Cytotoxic T cell (primary cell): ENCODE results near the genes TWSG1, PPP4R1 and PSMG2.

- PRO-cap, 2 experiments = no peak in any of the 2 experiments
Measured at GRCh38 chr18:8890945-8891448, 185.6 kb downstream of the MTCL1 start.

- PRO-cap, 2 experiments = no peak in any of the 2 experiments
Measured at GRCh38 chr18:9094569-9095152, 7.8 kb upstream of the NDUFV2 start.

DNA sequence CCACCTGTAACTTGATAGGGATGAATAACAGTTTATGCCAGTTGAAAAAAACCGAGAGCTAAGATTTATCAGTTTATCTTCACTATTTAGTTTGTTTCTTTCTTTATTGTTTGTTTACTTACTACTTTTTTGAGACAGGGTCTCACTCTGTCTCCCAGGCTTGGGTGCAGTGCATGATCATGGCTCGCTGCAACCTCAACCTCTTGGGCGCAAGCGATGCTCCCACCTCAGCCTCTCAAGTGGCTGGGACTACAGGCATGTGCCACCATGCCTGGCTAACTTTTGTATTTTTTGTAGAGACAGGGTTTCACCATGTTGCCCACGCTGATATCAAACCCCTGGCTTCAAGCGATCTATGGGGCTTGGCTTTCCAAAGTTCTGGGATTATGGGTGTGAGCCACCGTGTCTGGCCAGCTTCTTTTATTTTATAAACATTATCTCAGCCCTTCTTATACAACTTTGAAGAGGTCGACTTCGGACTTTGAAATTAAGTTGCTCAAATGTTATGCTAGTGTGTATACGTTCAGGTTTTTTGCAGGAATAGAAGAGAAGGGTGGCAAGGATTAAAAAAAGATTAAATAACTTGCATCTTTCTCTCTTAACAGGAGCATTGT, 8.0 kb downstream of the NDUFV2 start:
- PRO-cap, 2 experiments = no peak in any of the 2 experiments

DNA sequence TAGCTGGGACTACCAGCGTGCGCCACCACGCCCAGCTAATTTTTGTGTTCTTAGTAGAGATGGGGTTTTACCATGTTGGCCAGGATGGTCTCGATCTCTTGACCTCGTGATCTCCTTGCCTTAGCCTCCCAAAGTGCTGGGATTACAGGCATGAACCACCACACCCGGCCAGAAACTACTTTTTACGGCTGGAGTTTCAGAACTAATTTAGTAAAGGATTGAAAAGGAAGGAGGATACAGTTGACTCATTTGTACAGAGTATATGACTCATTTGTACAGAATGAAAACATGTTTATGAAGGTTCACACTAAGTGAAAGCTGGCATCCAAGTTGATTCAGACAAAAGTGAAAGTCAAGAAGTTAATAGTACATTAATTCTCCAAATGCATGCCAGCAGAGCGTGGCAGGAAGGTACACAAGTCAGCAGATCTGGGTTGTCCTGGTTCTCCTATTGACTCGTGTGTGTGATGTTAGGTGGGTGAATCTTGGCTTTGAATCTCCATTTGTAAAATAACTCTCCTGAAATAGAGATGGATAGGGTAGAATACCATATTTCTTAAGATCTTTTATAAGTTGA, 14.8 kb downstream of the NDUFV2 start:
- PRO-cap, 2 experiments = peak in 2 of 2 experiments; most common plus-strand start position 393 of the sequence (in 1); most common minus-strand start position 177 of the sequence (in 1)

DNA sequence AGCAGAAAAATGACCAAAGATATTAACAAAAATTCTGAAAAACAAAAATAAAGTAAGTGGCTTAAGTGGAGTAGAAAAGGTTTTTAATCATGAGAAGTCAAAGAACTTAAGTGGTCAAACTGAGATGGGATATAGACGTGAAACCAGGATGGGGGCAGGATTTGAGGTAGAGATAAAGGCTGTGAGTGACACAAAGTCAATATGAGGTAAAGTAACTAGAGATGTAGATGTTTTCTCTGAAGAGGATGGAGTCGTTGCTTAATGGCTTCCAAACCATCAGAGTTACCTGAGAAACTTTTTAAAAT, 21.2 kb downstream of the ANKRD12 start:
- PRO-cap, 2 experiments = peak in 1 of 2 experiments; most common plus-strand start position 138 of the sequence (in 1)

- PRO-cap, 2 experiments = peak in 2 of 2 experiments; most common plus-strand start chr18:9334773 (in 1); most common minus-strand start chr18:9334421 (in 1)
Measured at GRCh38 chr18:9334321-9335432, at the start of gene TWSG1. TWSG1 (plus strand) TSS chr18:9334773.

- PRO-cap, 2 experiments = no peak in any of the 2 experiments
Measured at GRCh38 chr18:9473965-9474462, 1.3 kb upstream of the RALBP1 start.

GRCh38 chr18:9614301-9615499, at the start of gene PPP4R1:
PPP4R1 (minus strand) TSS chr18:9614559.
- PRO-cap, 2 experiments = peak in 2 of 2 experiments; most common plus-strand start chr18:9614616 (in 2); most common minus-strand start chr18:9614505 (in 2)

DNA sequence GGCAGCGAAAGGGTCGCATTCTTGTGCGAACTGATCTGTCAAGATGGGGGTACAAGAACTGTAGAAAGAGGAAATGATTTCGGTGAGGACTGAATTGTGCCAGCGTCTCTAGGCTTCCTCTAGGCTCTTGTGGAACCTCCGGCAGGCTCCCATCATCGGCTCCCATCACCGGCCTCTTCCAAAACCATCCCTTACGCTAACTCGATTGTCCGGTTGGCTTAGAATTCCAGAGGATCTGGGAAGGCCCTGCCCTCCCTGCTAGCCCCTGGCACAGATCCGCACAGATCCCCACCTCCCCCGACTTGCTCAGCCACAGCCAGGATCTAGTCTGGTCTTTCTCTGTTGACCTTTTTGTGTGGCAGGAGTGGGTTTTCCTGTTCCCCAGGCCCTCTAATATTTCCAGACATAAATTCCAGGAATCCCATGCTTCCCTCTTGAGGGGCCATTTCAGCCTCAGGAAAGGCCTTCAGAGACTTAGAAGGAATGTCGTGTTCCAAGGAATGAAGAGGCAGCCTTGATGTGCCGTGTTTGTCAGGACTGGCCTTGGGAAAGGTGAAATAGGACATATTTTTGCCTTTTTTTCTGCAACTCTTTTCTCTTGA, 1.4 kb downstream of the RAB31 start:
- PRO-cap, 2 experiments = no peak in any of the 2 experiments

GRCh38 chr18:9870341-9871107, 15.2 kb upstream of the TXNDC2 start:
- PRO-cap, 2 experiments = no peak in any of the 2 experiments

GRCh38 chr18:9931558-9932139, 17.8 kb downstream of the VAPA start:
- PRO-cap, 2 experiments = no peak in any of the 2 experiments

- PRO-cap, 2 experiments = no peak in any of the 2 experiments
Measured at GRCh38 chr18:9946036-9946648, 32.3 kb downstream of the VAPA start.

DNA sequence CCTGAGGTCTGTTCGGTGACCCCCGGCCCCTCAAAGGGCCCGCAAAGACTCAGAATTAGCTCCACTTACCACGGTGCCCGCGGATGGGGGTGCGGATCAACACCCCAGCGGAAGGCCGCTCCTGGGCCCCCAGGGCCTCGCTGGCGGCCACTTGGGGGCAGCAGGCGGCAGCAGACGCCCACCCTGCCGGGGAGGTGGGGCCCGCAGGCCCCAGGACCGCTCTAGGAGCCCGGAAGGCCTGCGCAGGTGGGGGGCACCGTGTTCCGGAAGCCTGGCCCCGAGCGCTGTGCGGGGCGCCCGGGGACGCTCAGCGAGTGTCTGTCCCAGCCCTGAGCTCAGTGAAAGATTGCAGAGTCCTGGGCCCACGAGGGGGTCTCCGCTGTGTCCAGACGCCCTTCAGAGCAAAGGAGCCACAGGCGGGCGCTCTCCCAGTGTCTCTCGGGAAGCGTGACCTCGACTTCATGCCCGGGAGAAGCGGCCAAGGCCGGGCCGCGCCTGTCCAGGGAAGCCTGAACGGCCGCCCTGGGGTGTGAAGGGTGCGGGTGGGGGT, 118.7 kb downstream of the VAPA start:
- PRO-cap, 2 experiments = peak in 2 of 2 experiments; most common plus-strand start position 261 of the sequence (in 2); most common minus-strand start position 288 of the sequence (in 1)

GRCh38 chr18:10068137-10068704, 154.4 kb downstream of the VAPA start:
- PRO-cap, 2 experiments = no peak in any of the 2 experiments

DNA sequence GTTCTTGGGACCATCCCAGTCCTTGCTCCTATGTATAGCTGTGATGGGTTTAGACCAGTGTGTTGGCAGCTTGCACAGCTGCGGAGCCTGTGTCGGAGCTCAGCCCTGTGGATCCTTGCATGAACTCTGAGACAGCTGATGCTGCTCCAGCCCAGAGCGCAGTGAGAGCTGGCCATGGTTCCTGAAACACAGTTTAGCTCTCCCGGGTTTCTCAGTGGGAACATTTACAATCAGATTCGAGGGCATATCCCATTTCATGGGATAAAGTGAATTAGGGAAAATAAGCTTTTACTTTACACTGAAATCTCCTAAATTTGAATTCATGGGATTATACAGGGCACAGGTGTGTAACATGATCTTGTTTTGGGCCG, 17.0 kb downstream of the IMPA2 start:
- PRO-cap, 2 experiments = no peak in any of the 2 experiments

DNA sequence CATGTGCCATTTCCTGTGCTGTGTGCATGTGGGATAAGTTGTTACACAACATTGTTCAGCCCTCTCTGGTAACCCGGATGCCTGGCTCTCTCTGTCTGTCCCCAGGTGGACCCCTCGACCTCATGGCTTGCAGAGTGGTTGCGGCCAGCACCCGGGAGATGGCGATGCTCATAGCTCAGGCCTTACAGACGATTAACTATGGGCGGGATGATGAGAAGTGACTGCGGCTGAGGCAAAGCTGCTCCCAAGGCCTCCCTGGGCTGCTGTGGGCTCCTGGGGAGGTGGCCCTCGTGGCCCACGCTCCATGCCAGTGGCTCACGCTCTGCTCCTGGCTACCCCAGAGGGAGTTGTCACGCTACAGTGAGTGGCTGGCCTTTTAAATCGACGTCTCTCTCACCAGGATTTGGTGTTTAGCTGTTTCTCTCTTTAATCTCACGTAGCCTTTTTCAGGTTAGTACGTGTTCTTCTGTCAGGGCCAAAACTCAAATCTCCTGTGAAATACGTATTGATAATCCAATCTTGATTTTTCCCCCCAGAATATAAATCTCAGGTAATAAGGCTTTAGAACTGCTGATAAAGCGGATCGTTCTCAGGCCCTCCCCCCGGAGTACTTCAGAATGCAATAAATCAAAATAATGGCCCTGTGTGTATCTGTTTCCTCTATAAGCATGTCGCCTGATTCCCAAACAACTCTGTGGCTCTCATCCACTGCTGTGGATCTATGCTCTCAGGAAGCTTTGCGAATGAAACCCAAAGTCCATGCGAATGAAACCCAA, 49.1 kb downstream of the IMPA2 start:
- PRO-cap, 2 experiments = no peak in any of the 2 experiments

DNA sequence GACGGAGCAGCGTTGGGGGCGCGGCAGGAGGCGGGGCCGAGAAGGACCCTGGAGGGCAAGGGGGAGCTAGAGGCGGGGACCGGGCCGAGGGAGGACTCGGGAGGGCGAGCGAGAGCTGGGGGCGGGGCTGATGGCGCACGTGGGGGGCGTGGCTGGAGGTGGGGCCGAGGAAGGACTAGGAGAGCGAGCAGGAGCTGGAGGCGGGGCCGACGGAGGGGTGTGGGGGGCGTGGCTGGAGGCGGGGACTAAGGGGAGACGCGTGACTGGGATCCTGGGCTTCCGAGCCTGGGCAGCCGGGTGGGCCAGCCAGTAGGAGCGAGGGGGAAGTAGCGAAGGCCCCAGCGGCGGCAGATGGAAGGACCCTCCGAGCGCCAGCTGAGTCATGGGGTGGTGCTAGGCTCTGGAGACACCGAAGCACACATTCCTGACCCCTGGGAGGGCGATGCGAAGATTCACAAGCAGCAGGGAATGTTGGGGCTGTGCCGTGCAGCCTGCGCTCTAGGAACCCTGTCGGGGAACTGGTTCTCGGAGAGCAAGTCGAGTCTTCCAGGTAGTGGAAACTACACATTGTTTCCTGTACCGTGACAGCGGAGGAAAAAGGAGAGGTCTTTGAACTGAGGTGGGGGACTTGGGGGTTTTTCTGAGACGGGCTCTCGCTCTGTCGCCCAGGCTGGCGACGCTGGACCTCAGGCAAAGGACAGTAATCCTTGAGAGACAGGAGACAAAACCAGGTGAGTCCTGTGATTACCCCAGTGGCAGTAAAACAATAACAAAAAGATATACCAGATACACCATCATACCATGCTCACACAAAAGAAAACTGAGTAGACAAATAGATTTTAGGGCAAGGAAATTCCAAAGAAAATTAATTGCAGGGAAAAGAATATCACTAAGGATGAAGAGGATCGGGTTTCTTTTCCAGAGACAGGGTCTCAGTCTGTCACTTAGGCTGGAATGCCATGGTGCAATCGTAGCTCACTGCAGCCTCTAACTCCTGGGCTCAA, 643 bp upstream of the AFG3L2 start:
- PRO-cap, 2 experiments = peak in 1 of 2 experiments; most common plus-strand start position 309 of the sequence (in 1)

DNA sequence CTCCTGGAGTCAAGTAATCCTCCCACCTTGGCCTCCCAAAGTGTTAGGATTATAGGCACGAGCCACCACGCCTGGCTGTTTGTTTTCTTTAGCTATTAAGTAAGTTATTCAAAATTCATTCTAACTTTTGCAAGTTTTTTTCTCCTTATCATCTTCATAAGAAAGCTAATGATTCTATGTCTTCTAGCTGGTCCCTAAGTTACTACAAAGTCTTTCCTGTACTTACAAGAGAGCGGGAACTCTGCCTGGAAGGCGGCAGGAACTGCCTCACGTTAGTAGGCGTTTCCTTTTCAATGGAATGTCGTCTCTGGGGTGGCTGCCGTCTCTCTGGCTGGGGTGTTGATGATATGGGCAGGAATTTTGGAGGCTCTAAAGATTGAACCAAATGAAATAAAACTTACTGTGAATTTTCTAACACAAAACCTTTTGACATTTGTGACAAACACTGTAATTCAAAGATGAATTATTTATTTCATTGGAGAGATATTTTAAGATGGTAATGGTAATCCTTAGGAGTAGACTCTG, 55.5 kb downstream of the PRELID3A start:
- PRO-cap, 2 experiments = no peak in any of the 2 experiments

- PRO-cap, 2 experiments = peak in 2 of 2 experiments; most common plus-strand start chr18:12703280 (in 2); most common minus-strand start chr18:12703163 (in 2)
Measured at GRCh38 chr18:12702810-12703479, at the start of gene PSMG2. PSMG2 (plus strand) TSS chr18:12703042.

DNA sequence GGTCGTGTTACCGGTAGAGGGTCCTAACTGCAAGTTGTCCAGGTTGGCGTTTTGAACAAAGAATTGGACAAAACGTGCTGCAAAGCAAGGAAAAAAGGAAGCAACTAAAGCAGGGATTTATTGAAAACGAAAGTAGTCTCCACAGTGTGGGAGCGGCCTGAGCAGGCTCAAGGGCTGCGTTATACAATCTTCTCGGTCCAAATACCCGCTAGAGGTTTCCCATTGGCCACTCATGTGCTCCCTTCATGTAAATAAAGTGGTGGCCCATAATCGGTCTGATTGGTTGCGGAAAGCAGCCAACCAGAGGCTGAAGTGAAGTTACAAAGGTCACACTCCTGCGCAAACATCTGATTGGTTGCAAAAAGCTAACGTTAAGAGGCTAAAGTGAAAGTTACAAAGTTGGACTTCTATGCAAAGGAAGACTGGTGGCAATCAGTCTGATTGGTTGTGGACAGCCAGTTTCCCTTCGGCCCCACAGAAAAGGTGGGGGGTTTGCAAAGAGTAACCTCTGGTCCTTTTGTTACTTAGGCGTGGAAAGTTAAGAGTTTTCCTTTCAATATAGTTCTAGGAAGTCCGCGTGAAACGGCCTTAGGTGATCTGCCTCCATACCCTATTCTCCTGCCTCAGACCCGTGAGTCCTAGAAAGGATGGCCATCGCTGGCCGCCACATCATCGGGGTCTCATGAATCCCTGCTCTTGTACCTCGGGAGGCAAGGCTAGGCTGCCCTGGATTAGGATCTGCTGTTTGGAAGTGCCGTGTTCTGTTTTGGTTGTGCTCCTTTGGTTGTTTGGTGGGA, 80.5 kb upstream of the LDLRAD4 start:
- PRO-cap, 2 experiments = peak in 1 of 2 experiments; most common plus-strand start position 396 of the sequence (in 1); most common minus-strand start position 221 of the sequence (in 1)